Epidermal melanocyte (primary cell): ENCODE data around the genes CALU and CCDC136.

- RRBS = no CpG with 5 or more reads among the region's 9 CpGs
Observed at GRCh38 chr7:128381574-128381773, 28.3 kb downstream of the IMPDH1 start.

GRCh38 chr7:128738897-128740170, at the start of gene CALU:
CALU (plus strand) TSS chr7:128739359.
- RRBS = 3% methylated on average over 40 of the region's 84 CpGs

DNA sequence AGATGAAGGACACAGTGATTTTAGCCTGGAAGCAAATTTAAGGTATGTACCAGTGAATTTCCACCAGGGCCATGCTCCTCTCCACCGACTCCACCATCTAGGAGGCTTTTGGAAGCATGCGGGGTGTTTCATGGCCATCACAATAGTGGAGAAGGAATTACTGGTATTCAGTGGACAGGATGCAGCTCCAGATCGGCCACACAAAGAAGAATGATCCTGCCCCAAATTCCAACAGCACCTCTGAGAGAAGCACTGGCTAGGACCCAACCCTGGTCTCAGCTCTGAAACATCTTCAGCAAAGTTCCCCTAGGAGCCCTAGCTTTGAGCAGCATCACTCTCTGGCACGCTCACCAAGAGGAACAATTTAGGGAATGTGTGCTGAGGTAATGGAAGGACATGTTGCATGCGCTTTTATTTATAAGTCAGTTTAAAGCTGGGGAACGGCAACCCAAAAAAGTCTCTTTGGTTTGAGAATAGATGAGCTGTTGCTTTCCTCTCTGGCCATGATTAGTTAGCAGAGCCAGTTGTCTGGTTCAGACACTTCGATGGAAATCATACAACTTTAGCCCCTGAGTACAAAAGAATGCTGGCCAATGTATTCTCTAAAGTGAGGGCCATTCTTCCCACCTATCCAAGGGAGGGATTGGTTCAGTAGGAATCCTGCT, 5.6 kb upstream of the OPN1SW start:
- RRBS = no CpG with 5 or more reads among the region's 7 CpGs

- RRBS = 4% methylated on average over 7 of the region's 38 CpGs
Observed at GRCh38 chr7:128791597-128792414, at the start of gene CCDC136. CCDC136 (plus strand) TSS chr7:128791968.

- RRBS = no CpG with 5 or more reads among the region's 9 CpGs
Observed at GRCh38 chr7:128814403-128815223, 15.6 kb upstream of the FLNC start.

DNA sequence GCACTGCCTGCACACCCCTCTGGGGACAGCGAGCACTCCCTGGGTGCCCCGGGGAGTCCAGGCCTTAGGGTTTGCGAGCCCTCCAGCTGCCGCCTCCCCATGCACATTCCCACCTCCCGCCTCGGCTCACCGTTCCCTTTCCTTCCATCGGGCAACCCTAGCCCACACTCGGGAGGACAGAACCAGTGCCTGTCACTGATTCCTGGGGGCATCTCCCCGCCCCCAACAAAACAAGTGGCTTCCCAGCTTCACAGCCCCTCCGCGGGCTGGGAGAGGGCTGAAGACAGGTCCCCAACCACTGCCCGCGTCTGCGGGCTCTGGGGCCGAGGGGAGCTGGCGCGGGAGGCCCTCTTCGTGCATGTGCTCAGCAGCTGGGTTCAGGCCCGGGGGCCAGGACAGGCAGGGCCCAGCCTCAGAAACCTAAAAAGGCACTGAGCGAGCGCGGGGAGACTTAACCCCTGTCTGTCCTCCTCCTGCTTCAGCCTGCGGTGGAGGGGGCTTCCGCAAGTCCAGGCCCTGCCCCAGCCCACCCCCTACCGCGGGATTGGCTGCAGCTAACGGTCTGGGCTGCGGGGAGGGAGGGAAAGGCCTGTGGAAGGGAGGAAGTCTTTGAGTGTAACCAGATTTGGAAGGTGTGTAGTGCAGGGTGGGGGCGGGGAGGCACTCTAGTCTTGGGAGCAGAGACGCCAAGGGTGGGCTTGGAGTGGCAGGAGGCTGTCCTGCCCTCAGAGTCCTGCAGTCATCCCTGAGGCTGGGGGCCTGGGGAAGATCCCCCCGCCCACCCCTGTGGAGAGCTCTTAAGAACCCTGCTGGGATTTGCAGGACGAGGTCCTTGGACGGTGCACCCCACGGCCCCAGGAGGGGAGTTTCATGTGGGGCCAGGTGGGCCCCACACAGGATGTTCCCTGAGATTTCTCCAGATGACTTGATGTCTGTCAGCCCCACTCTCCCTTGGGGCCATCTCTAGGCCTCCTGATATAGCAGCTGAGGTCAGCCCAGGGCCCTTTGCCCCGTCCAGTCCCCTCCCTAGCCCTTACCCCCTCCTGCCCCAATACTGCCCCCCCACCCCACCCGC, 1.3 kb downstream of the FLNC start:
- RRBS = 12% methylated on average over 2 of the region's 37 CpGs

- RRBS = 93% methylated on average over 3 of the region's 26 CpGs
Observed at GRCh38 chr7:128836446-128837470, 6.6 kb downstream of the FLNC start.

GRCh38 chr7:128848340-128848962, 14.2 kb upstream of the ATP6V1F start:
- RRBS = 100% methylated on average over 2 of the region's 24 CpGs

DNA sequence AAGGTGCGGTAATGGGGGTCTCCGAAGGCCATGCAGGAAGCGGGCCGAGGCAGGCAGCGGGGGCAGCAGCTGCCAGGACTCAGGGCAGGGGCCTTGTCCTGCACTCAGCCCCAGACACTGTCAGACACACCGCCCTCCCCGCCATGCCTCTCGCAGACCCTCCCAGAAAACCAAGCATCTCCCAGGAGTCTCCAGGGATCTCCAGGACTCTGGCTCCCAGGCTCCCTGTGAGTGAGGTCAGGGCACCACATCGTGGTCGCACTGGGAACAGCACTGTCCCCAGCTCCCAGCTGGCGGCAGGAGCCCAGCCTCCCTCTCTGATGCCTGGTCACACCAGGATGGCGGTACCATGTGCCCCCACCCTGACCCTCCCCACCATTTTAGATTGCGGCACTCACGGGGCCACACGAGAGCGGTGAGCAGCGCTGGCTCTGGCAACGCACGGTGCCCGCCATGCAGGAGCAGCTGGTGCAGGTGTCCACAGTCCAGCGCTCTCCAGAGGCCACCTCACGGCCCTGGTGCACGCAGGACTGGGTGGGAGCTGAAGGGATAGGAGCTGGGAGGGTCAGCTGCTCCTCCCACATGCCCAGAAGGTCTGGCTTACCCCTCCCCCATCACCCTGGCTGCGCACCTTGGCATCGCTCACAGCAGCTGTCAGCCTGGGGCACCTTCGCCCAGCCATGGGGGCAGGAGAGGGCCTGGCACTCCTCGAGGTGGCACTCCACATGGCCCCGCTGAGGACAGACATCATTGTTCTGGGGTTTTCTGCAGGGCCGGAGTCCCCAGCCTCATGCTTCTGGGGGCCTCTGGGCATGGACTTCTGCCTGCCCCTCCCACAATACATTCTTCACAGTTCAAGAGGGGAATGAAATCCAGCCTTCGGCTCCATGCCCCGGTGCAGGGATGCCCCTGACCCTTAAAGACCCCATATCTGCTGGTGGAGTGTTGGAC, 14.1 kb downstream of the ATP6V1FNB start:
- RRBS = 0% methylated on average over 1 of the region's 31 CpGs

GRCh38 chr7:128940008-128940443, 2.3 kb downstream of the IRF5 start:
- RRBS = no CpG with 5 or more reads among the region's 15 CpGs

DNA sequence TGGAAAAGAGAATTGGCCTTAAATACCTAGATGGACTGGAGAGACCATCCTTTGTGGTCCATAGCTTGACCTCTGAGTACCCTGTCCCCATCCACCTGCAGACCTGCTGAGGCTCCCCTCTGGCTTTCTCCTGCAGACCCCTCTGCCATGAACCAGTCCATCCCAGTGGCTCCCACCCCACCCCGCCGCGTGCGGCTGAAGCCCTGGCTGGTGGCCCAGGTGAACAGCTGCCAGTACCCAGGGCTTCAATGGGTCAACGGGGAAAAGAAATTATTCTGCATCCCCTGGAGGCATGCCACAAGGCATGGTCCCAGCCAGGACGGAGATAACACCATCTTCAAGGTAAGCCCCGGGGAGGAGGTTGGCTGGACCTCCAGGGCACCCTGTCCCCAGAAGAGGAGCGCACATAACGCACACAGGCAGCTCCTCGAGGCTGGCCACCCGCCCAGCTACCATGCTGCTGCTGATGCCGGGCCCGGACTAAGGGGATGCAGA, 4.3 kb downstream of the IRF5 start:
- RRBS = no CpG with 5 or more reads among the region's 13 CpGs

GRCh38 chr7:129149863-129150122, 5.3 kb downstream of the TSPAN33 start:
- RRBS = no CpG with 5 or more reads among the region's 3 CpGs

DNA sequence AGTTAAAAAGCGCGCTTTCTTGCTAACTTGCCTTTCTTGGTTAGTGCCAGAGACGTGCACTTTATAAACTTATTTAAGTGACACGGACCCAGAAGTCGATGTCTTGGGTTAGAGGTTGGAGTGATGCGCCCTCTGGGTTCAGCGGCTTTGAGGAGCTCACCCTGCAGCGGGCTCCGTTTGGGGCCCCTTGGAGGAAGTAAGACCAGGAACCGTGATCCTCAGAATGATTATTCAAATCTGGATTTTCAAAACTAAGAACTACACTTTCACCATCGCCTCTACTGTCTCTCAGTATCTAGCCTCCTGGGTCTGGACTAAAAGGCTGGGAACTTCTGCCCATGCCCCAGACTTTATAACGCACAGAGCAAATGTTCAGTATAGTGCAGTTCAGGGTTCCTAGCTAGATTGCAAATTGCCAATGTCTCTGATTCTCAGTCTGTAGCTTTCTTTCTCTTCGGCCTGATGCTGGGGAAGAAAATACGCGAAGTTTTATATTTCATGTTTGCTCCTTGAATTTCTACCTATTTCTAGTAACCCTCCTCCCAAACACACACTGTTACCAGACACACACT, 18.6 kb upstream of the SMO start:
- RRBS = no CpG with 5 or more reads among the region's 15 CpGs

DNA sequence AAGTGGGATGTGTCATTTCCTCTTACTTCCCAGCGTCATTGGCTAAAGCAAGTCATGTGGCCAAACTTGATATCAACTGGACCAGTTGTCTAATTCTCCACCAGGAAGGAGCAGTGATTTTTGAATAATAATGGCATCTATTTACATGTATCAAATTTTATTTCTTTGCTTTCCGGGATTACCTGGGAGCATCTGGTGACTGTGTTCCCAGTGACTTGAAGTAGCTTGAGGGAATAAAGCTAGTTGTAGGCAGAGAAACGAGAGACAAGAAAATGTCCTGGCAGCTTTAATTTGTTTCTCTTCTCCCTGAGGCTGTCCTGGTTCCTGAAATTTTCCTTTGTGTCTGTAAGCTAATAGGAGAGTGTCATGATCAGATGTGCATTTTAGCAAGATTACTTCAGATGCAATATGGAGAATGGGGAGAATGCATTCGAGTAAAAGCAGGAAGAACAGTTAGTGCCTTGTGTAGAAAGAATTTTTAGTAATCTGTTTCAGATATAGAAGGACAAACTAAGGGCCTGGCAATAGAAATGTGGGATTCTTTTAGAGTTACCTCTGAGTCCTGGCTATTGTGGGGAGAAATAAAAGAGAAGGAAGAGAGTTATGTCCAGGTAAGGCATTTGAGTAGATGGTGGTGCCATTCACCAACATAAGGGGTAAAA, 38.6 kb downstream of the AHCYL2 start:
- RRBS = no CpG with 5 or more reads among the region's 4 CpGs

- RRBS = no CpG with 5 or more reads among the region's 2 CpGs
Observed at GRCh38 chr7:129310574-129311216, 85.9 kb downstream of the AHCYL2 start.

DNA sequence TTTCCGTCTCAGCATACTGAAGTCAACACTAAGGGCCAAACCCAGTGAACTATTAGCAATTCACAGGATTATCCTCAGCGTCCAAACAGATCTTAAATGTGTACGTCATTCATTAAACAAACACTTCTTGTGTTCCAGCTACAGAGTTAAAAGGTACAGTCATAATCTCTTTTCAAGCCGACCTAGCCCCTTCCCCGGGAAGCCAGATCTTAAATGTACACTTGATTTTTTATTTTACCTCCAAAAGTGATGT, 23.9 kb upstream of the STRIP2 start:
- RRBS = no CpG with 5 or more reads among the region's 5 CpGs

- RRBS = 0% methylated on average over 4 of the region's 17 CpGs
Observed at GRCh38 chr7:129611221-129611536, 341 bp upstream of the NRF1 start.

GRCh38 chr7:129826592-129826928, 126.2 kb downstream of the UBE2H start:
- RRBS = no CpG with 5 or more reads among the region's 11 CpGs

DNA sequence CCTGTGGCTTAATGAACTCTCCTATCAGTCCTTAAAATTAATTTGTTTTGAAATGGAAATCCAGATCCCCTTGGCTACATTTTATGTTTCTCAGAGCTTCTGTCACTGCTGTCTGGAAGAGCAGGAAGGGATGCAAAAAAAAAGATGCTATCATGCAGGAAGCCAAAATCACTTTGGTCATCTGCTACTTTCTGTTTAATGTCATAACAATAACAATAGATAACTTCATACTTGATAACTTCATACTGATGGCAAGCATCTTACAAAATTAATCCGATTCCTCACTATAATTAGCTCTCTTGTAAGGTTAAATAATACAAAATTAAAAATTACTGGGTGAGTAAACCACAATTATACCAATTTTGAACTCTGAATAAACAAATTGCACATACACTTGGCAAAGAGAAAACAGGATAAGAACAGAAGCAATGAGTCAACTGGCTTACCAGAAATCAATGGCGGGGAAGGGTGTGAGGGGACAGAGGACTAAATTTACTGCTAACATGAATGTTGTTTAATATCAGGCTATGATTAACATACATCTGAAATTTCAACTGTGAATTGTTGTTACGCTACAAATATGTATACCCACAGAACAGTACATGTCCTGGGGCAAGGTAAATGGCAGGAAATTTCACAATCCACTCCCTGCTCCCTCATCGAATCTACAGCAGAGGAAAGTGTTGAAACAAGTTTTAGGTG, 99.3 kb downstream of the UBE2H start:
- RRBS = no CpG with 5 or more reads among the region's 4 CpGs

DNA sequence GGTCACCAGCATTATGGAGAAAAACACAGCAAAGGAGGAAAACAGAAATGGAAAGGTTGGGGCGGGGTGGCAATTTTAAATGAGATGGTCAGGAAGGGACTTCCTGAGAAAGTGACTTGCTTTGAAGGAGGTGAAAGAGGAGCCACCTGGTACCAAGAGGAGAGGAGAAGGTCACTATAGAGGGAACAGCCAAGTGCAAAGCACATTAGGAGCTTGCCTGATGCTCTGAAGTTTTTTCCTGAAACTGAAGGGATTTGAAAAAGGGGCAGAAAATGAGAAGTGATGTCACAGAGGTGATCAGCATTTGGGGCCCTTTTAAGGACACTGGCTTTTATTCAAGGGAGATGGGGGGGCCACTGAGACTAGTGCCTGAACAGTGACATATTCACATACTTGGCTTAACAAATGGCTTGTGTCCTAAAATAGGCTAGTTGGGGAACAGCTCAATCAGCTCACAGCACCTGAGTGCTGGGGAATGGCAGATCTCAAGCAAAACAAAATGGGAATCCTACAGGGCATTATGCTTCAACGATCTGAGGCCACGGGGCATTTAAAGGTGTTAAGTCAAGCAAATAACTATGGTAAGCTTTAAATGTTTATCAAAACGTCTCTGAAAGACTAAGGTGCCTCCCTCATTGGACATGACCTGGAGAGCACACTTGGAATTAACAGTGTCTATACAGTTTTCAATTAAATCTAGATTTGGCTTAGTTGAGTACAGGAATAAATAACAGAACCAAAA, 90.1 kb downstream of the UBE2H start:
- RRBS = no CpG with 5 or more reads among the region's 4 CpGs